Cardiac atrium fibroblast (primary cell): Measurements from ENCODE around the genes OARD1, TREML4, TFEB and GUCA1ANB.

DNA sequence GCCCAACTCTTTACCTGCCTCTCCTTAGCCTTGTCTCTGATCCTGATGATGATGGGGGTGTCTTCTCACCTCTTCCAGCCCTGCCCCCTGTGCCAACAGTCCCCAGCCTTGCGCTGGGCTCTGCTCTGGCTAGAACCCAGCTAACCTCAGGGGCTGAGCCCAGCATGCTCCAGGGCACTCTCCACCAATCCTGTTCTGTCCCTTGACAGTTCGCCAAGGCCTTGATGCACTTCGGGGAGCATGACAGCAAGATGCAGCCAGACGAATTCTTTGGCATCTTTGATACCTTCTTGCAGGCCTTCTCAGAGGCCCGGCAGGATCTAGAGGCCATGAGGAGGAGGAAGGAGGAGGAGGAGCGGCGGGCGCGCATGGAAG, 33.2 kb downstream of the MOCS1 start:
- RAMPAGE, long total RNA, result no peak

DNA sequence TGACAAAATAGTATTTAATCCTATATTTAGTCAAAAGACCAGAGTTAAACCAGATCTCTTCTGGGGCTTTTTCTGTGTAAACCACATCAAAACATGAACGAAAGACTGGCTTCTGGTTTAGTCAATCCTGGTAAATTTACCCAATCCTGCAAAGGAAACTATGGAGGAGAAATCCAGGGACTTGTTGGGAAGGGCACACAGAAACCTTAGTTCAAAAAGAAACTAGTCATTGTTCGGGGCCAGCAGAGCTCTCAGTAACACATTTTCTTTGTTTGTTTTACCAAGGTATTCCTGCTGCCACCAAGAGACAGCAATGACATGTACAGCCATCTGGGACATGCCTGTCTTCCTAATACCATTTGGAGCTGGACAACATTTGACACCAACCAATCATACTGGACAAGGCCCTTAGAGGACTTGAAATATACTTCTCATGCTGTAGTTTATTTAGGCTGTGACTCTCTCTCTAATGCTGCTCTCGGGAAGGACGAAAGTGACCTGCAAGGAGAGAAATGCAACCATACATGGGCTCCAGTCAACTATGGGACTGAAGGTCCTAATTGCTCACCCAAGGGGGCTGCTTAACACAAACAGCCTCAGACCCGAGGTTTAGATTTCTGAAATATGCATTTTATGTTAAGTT, 8.2 kb downstream of the OARD1 start:
- RAMPAGE, long total RNA, result no peak

DNA sequence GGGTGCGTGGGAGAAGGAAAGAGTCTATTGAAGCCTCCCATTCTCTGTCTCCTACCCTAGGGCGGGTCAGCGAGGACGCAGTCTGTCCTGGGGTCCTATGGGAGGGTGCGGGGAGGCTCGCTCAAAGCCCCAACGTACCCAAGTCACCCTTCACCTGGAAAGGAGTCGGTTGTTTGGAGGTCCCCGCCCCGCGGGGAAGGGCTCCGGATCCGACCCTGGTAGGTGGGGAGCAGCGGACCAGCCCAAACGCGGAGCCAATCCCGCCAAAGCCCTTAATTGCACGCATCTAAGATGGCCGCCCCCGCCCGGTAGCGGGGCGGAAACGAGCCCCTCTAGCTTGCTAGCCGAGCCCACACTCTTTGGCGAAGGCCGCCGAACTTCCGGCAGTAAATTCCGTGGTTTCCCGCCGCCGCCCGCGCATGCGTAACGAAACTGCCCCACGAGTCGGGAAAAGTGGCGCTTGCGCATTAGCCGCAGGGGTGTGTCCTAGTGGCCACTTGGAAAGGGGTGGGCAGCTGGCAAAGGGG, at the start of gene OARD1:
OARD1 (minus strand) TSS at position 176 of the 527 bp plus-strand sequence.
- RAMPAGE, long total RNA, result start-site peak on the minus strand centred at position 165 of the sequence, 62 bp wide, 52 and 18 reads in 2 replicates; start-site peak on the minus strand centred at position 365 of the sequence, 110 bp wide, 13 and 15 reads in 2 replicates

GRCh38 chr6:41073578-41074110, 870 bp downstream of the NFYA start:
- RAMPAGE, long total RNA, result no peak

DNA sequence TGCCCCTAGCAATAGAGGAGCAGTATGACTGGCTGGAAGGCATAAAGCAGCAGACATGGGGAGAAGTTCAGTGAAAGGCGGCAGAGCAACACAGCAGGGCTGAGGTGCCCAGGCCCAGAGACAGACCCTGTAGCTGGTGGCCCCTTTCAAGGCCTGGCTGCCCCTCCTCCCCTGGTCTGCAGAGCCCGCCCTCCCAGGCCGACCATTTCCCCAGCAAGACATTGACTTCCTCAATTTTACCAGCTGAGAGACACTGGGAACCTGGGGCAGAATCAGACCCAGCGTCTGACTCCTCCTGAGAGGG, at the start of gene TREML4:
TREML4 (plus strand) TSS at position 275 of the 304 bp plus-strand sequence.
- RAMPAGE, long total RNA, result no peak

- RAMPAGE, long total RNA, result no peak
Observed at GRCh38 chr6:41270996-41271537, 15.4 kb downstream of the TREM1 start.

GRCh38 chr6:41371953-41372814, 36.8 kb downstream of the NCR2 start:
- RAMPAGE, long total RNA, result no peak

- RAMPAGE, long total RNA, result no peak
Observed at GRCh38 chr6:41504219-41505079, 41.7 kb upstream of the FOXP4 start.

DNA sequence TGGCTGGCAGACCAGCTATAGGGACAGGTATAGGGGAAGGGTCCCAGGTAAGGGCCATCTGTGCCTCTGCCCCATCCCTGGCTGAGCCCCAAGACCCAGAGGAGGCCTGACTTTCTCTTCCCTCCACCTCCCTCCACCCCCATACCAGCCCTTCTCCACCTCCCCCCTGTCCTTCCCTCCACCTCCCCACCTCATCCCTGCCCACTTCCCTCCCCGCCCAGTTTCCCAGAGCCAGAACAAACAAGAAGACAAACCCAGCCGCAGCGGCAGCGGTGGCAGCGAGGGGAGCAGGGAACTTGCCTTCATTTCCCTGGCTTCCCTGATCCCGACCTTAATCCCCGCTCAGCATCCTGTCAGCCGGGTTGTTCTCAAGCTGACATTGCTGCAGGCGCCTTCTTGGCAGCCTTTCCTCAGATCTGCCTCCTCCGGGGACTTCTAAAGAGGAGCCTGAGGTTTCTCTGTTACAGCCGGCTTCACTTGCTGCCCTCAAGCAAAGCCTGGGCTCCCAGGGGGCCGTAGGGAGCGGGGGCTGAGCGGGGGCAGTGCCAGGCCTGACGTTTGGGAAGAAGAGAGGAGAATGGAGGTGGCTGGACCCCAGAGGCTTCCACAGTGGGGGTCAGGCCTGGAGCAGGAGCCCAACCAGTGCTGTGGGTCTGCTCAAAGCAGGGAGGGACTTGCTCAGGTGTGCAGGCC, 18.1 kb upstream of the FOXP4 start:
- RAMPAGE, long total RNA, result no peak

DNA sequence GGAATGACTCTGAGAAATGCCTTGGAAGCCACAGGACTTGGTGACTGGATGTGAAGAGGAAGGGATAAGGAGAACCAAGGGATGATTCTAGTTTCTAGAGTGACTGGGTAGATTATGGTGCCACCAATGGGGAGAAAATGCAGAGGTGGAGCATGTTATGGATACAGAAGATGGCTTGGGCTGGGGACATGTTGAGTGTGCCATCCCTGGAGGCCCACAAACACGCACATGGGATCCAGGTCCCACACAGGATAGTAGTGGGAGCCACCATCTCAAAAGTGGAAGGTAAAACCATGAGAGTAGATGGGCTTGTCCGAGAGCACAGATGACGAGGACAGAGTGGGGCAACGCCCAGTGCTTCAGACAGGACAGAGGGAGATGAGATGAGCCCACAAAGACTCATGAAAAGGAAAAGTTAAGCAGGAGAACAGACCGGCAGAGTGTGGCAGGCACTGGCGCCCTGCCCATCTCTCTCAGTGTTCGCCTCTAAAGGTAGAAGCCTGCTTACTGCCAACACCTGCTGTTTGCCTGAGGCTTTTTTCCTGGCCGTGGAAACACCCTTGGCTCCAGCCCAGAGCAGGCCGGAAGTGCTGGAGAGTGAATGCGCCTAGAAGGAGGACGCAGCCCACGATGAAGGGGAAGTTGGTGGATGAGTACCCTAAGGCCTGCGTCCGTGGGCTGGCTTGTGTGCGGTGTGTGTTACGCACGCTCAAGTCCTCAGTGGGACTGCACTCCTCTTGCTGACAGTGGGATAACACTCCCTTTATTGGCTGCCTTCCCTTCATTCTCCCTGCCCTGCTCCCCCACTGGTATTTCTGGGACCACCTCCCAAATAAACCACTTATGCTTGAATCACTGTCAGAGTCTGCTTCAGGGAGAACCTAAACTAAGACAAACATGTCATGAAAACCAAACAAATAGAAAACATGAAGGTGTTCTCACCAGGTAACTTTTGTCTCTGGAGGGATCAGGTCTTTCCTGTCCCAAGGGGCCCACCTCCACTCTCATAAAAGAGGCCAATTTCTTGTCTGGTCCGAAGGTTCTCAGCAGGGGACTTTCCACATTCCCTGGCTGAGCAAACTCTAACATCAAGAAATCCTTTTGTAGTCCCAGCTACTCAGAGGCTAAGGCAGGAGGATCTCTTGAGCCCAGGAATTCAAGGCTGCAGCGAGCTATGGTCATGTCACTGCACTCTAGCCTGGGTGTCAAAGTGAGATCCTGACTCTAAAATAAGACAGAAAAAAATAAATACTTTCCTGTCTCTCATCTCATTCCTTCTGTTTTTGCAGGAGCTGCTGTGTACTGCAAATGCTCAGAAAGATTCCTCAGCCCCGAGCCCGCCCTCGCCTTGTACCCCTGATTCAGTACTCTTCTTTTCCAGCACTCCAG, 9.1 kb upstream of the FOXP4 start:
- RAMPAGE, long total RNA, result no peak

DNA sequence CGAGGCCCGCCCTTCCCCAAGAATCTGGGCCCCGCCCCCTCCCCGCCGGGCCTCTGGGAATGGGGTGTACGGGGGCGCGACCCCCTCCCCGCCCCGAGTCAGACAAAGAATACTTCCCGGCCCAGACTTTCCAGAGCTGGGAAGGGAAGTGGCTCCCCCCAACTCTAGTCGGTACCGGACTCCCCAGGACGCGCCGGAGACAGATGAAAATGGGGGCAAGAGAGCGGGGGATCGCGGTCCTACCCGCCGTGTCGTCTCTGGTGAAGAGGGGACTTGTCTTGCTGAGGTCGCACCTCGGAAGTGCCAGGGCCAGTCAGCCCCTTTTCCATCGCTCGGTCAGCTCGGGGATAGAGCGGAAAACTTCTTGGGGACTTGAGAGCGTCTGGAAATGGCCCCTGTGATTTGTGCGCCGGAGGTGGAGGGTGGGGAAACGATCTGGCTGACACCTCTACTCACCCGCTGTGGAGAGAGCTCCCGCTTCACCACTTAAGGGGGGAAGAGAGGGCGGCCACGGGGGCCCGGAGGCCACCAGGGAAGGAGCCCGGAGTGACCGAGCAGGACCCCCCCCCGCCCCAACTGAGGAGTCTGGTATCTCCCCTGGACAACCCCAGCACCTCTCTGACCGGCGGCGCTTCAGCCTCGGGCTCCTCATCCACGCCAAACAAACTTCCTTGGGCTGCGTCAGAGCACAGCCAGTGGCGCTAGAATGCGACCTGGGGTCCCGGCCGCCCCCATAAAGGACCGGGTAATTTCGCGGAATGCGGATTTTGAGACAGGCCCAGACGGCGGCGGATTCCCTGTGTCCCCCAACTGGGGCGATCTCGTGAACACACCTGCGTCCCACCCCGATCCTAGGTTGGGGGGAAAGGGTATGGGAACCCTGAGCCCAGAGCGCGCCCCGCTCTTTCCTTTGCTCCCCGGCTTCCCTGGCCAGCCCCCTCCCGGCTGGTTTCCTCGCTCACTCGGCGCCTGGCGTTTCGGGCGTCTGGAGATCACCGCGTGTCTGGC, 1.3 kb downstream of the FOXP4 start:
- RAMPAGE, long total RNA, result no peak

GRCh38 chr6:41735269-41735801, at the start of gene TFEB:
Gene TFEB, minus strand, starts transcription at chr6:41735608.
- RAMPAGE, long total RNA, result no peak

DNA sequence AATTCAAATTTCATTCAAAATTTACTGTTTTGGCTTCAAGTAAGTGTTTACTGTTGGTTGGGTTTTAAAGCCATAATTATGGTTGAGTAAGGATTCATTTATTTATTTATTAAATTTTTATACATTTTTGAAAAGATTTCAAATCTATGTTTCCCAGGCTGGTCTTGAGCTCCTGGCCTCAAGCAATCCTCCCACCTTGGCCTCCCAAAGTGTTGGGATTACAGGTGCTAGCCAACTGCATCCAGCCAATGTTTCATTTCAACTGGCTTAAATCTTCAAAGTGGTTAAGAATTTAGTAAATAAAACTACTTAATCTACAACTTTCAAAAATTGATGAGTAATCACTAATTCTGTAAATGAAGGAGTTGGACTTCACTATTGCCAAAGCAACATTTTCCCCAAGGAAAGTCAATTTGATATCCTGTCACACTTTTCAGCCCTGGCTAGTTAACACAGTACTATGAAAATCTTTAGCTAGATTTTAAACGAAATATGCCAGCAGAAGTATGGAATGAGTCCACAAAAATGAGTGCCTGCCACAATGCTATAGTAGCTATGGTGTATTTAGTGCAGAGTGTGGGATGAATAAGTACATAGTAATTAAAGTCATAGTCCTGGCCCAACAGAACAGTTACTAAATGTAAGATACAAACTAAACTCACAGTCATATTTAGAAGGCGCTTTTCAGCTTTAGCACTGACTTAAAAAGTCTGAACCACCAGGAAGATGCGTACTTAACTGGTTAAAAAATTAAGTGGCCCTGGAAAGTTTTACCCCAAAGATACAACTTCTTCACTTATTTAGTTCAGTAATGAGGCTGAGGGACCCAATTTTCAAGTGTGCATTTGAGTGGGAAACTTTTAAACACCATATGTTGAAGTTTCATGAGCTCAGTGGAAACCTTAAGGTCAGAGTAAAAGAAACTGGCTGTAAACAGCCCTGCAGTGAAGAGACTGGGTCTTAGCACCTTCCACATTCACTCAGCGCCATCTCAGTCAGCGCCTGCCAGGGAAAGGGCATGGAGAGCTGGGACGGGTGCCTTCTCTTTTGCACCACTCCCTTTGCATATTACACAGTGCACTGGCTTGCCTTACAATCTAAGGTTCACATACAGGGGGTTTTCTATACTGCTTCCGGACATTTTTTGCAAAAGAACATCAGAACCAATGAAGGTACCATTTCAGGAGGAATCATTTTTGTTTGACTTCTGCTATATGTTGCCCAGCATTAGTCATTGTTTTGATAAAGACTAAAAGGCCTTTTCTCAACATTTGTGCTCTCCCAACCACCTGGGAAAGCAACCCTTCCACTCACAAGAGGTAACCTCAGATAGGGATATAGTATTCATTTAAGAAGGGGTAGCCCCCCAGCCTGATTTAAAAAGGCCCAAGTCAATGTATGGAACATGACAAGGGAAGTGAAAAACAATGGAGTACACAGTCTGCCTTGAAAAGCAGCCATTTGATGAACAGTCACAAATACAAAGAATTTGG, 4.2 kb downstream of the TOMM6 start:
- RAMPAGE, long total RNA, result no peak

- RAMPAGE, long total RNA, result no peak
Observed at GRCh38 chr6:41953289-41953845, 11.8 kb upstream of the CCND3 start.

- RAMPAGE, long total RNA, result no peak
Observed at GRCh38 chr6:42010914-42011302, 39.4 kb upstream of the TAF8 start.

GRCh38 chr6:42024192-42024782, 26.0 kb upstream of the TAF8 start:
- RAMPAGE, long total RNA, result no peak

- RAMPAGE, long total RNA, result no peak
Observed at GRCh38 chr6:42099097-42099525, 43.3 kb downstream of the C6orf132 start.

GRCh38 chr6:42155056-42155633, at the start of gene GUCA1ANB:
Gene GUCA1ANB, plus strand, starts transcription at chr6:42155406.
- RAMPAGE, long total RNA, result no peak

- RAMPAGE, long total RNA, result no peak
Observed at GRCh38 chr6:42281065-42282069, 63.7 kb upstream of the MRPS10 start.

DNA sequence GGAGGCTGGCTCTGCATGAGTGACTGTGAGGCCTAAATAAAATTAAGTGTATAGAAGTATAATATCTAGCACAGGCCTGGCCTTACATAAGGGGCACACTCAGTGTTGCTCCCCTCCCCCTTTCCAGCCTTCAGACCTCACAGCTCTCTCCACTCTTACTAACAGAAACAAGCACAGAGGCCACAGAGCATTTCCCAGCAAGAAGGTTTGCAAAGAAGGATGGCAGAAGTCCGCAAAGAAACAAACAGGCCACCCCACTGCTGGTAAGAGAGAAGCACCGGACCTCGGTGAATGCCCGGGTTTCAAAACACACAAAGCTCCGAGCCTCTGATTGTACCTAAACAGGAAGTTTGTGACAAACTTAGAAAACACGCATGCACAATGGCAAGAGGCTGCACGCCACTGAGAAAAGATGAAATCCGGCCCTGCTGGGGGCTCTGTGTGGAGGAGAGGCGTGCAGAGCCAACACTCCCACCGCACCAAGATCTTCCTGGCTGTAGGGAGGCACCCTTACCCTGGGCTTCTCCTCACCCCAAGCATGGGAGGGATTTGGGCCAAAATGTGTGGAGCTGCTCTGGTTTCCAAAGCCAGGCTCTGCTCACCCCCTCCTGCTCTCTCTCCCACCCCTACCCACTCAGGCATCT, 84.5 kb downstream of the TRERF1 start:
- RAMPAGE, long total RNA, result no peak